Prostate gland (tissue), 2 donors: ENCODE measurements around the genes LIPH and IGF2BP2.

- PRO-cap: no peak
- RAMPAGE, long total RNA, 2 experiments: no peak in any of the 2 experiments
Observed at GRCh38 chr3:183907862-183908412, 23.3 kb upstream of the PARL start.

DNA sequence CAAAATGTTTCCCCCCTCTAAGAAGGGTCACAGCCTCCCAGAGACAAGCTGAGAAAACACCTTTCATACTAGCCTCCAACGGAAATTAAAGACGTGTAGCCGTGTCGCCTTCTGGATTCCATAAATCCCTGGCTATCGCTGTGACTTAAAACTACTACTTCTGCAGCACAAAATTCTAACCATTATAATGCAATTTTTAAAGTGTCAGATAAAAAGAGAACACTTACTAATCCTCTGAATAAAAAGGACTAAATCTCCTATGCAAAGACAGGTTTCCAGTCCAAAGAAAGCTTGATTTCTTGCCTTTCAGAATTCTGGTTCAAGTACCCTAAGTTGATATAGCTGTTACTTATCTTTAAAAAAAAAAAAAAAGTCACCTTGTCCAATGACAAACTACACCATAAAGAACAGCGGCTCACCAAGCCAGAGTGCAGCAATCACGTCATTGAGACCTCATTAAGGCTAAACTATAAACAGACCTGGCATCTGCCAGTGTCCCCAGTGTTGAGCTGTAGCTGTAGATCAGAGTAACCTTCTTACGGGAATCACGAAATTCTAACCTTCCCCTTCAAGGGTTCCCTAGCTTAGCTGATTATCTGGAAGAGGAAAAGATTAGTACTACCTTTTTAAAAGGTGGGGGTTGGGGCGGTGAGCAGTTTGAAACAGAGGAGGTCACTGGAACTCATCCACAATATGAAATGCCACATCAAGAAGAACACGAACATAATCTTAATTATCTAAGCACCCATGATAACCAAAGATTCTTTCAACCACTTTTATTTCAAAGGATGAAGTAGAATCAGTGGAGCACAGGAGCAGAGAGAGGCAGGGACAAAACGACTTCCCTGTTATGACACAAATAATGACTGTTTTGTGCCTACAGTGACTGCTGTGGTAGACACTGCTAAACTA lies 2.1 kb downstream of the ABCC5 start:
- PRO-cap: unidirectional peak, plus-strand start at position 501 of the sequence
- RAMPAGE, long total RNA, 2 experiments: no peak in any of the 2 experiments

GRCh38 chr3:184183250-184184408 lies 2.4 kb upstream of the ABCF3 start:
- PRO-cap: no peak
- RAMPAGE, long total RNA, 2 experiments: no peak in any of the 2 experiments

GRCh38 chr3:184260566-184261239 lies 650 bp downstream of the CAMK2N2 start:
- PRO-cap: no peak
- RAMPAGE, long total RNA, 2 experiments: no peak in any of the 2 experiments

- PRO-cap: unidirectional peak, minus-strand start at chr3:184337022; unidirectional peak, minus-strand start at chr3:184337066
- RAMPAGE, long total RNA, 2 experiments: no peak in any of the 2 experiments
Observed at GRCh38 chr3:184336633-184337288, 639 bp upstream of the FAM131A start.

DNA sequence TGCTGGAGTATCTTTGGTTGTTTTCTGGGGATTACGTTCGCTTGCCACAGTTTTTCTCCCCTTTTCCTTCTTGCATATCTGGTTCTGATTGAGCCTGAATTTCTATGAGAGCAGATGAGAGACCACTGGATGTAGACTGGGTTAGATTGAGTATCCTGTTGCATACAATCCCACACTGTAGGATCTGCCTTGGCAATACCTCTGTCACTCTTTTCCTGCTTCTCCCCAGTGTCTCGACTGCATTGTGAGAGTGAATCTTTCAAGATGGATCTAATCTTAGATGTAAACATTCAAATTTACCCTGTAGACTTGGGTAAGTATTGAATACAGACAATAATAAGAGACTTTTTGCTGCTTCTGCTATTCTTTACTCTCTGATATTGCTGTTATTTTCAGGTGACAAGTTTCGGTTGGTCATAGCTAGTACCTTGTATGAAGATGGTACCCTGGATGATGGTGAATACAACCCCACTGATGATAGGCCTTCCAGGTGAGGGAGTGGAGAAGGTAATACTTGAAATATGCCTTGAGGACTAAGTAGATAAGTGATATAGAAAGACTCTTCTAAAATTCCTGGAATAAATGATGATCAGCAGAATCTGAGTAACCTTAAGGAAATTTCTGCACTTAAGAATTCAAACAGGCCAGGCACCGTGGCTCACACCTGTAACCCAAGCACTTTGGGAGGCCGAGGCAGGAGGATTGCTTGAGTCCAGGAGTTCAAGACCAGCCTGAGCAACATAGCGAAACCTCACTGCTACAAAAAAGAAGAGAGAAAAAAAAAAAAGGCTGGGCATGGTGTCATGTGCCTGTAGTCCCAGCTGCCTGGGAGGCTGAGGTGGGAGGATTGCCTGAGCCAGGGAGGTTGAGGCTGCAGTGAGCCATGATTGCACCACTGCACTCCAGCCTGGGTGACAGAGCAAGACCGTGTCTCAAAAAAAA lies 3.5 kb downstream of the POLR2H start:
- PRO-cap: no peak
- RAMPAGE, long total RNA, 2 experiments: no peak in any of the 2 experiments

- PRO-cap: no peak
- RAMPAGE, long total RNA, 2 experiments: no peak in any of the 2 experiments
Observed at GRCh38 chr3:184426653-184427213, 46.9 kb downstream of the CHRD start.

DNA sequence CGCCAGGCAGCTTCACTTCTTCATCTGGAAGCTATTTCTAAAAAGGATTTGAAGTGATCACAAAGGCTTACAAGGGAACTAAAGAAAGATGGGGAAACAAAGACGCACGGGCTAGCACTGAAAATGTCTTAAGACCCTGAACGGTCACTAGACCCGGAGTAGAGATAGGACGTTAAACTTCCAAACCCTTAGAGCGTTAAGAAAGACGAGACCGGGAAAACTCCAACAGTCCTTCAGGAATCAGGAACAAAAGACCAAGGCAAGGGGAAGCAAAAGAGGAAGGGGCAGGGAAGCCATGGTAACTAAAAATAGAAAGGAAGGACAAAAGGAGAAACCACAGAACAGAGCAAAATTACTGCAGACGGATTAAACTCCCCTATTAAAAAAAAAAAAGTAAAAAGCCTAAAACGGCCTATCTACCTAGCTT lies 47.4 kb upstream of the EPHB3 start:
- PRO-cap: no peak
- RAMPAGE, long total RNA, 2 experiments: no peak in any of the 2 experiments

DNA sequence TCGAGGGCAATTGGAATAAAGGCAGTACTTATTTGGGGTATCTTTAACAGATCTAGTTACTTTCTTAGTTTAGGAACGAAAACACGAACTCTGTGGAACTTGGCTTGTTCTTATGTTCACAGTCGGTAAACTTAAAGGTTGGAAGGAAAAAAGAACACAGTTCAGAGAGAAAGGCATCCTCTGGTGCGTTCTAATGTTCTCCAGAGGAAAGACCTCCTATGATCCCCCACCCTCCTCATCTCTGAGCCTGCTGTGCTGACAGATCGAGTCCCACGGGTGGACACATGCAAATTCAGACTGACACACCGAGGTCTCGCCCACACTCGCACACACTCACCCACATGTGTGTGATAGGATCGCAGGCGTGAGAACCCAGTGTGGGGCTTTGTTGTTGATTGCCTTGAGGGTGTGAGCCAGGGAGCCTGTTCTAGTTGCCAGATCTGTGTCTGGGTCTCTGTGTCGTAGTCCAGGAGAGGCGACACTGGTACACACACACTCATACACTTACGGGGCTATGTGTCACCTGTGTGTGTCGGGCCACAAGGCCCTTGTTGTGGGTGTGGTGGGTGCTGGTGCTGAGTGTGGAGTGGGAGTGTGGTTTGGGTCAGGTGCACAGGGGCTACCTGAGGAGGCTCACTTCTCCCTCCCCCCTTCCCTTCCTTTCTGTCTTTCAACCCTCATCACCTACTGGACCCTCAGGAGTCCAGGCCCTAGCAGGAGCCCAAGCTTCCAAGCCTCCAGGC lies 1.9 kb downstream of the EPHB3 start:
- PRO-cap: no peak
- RAMPAGE, long total RNA, 2 experiments: no peak in any of the 2 experiments

DNA sequence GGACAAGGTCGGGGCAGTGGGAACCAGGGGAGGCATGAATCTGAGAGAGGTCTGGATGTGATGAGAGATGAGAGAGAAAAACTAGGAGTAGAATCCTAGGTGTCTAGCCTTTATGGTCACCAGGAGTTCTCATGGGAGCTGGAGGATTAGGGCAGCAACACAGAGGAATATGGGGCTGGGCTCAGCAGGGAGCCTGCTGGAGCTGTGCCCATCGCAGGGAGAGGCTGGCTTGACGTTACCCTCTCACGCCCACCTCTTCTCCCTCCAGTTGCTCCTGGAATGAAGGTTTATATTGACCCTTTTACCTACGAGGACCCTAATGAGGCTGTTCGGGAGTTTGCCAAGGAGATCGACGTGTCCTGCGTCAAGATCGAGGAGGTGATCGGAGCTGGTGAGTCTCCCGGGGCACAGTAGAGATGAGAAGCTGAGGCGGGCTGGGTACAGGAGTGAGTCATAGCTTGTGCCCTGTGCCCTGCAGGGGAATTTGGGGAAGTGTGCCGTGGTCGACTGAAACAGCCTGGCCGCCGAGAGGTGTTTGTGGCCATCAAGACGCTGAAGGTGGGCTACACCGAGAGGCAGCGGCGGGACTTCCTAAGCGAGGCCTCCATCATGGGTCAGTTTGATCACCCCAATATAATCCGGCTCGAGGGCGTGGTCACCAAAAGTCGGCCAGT lies 17.8 kb downstream of the EPHB3 start:
- PRO-cap: no peak
- RAMPAGE, long total RNA, 2 experiments: no peak in any of the 2 experiments

GRCh38 chr3:184592376-184593438 lies 31.1 kb downstream of the EPHB3 start:
- PRO-cap: no peak
- RAMPAGE, long total RNA, 2 experiments: no peak in any of the 2 experiments

GRCh38 chr3:184600829-184601543 lies 39.4 kb downstream of the EPHB3 start:
- PRO-cap: no peak
- RAMPAGE, long total RNA, 2 experiments: no peak in any of the 2 experiments

GRCh38 chr3:184604100-184604959 lies 42.7 kb downstream of the EPHB3 start:
- PRO-cap: no peak
- RAMPAGE, long total RNA, 2 experiments: no peak in any of the 2 experiments

- PRO-cap: no peak
- RAMPAGE, long total RNA, 2 experiments: no peak in any of the 2 experiments
Observed at GRCh38 chr3:184756792-184757968, 45.3 kb upstream of the MAGEF1 start.

GRCh38 chr3:185337243-185337651 lies 25.7 kb upstream of the MAP3K13 start:
- PRO-cap: no peak
- RAMPAGE, long total RNA, 2 experiments: no peak in any of the 2 experiments

DNA sequence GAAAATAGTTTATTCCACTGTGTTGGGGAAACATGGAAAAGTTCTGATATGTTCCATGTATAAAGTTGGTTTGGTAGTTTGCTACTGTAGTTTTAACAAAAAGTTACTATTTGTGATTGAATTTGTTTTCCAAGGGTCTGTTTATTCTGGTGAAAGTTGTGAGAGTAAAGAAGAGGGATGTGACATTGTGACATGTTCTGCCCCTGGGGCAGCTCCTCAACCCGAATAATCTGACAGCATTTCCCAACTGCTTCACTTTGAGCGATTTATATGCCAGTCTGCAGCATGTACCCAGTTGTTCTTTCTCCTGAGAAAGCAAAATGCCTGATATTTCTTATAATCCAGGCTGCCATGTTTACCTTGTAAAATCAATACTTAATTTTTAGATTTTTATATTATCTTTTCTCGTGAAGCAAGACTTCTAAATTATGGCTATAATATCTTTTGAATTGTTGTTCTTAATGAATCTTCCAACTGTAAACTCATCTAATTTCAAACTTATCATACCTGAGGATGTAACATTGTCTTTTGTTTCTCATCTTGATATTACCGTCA lies 1.3 kb downstream of the MAP3K13 start:
- PRO-cap: unidirectional peak, minus-strand start at position 232 of the sequence
- RAMPAGE, long total RNA, 2 experiments: no peak in any of the 2 experiments

GRCh38 chr3:185552389-185552953 lies at the start of gene LIPH:
LIPH (minus strand) TSS chr3:185552588.
- PRO-cap: bidirectional peak, plus-strand start at chr3:185552569, minus-strand start at chr3:185552613
- RAMPAGE, long total RNA, 2 experiments: start-site peak on the minus strand in 1 of 2 experiments, at chr3:185552557-185552585 at its widest, 70 reads per replicate

- PRO-cap: no peak
- RAMPAGE, long total RNA, 2 experiments: no peak in any of the 2 experiments
Observed at GRCh38 chr3:185645986-185646459, 59.9 kb downstream of the SENP2 start.

GRCh38 chr3:185824217-185825083 lies at the start of gene IGF2BP2:
IGF2BP2 (minus strand) TSS chr3:185825042.
- PRO-cap: bidirectional peak, plus-strand start at chr3:185825183, minus-strand start at chr3:185825041
- RAMPAGE, long total RNA, 2 experiments: start-site peak on the minus strand in 2 of 2 experiments, at chr3:185824973-185825062 at its widest, 11 to 31 reads per replicate

- PRO-cap: no peak
- RAMPAGE, long total RNA, 2 experiments: no peak in any of the 2 experiments
Observed at GRCh38 chr3:185825944-185826757, 1.3 kb upstream of the IGF2BP2 start.